CMK (cell line): ENCODE measurements around the genes MTMR14 and CPNE9.

DNA sequence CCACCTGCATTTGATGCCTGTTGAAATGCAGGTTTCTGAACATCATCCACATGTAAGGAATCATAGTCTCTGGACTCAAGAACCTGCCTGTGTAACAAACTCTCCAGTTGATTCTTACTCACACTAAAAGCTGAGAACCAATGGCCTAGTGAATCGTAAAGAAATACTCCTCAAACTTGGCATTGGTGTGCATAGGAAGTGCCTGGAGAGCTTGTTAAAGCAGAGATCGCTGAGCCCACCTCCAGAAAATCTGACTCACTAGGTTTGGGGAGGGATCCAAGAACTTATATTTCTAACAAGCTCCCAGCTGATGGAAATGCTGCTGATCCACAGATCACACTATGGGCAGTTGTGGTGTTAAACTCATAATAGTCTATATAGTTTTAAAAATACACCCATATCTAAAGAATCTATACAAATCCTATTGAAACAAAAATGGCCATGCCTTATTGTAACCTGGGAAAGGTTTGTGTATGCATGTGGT lies 55.7 kb upstream of the LMCD1 start:
- RRBS = no CpG with 5 or more reads among the region's 2 CpGs

- RRBS = no CpG with 5 or more reads among the region's 7 CpGs
Observed at GRCh38 chr3:8509802-8510402, 8.3 kb downstream of the LMCD1 start.

DNA sequence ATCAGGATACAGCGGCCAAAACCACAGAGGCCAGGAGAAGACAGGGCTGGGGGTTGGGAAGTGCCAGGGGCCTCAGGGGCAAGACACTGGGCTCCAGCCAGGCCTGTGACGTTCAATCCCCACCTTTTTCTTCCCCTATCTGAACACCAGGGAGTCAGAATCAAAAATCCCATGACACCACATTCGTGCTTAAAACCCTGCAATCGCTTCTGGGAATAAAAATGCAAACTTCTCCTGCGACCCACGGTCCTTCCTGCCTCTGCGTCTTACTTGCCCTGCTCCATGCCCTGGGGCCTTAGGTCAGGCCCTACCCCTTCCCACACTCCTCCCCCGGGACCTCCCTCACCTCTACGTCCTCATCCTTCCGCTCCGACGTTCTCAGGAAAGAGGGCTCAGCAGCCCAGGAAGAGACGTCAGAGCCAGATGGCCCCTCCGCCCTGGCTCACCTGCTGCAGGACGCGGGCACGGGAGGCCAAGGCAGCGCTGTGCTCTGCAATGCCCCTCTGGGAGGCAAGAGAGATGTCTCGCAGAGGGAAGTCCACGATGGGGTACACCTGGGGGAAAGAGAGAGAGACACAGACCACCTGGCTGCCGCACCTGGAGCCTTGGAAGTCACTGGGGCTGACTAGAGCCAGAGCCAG lies 21.4 kb downstream of the SSUH2 start:
- RRBS = no CpG with 5 or more reads among the region's 21 CpGs

- RRBS = no CpG with 5 or more reads among the region's 5 CpGs
Observed at GRCh38 chr3:8710091-8710379, 23.6 kb upstream of the CAV3 start.

- RRBS = 83% methylated on average over 13 of the region's 33 CpGs
Observed at GRCh38 chr3:8768651-8769296, 639 bp downstream of the OXTR start.

DNA sequence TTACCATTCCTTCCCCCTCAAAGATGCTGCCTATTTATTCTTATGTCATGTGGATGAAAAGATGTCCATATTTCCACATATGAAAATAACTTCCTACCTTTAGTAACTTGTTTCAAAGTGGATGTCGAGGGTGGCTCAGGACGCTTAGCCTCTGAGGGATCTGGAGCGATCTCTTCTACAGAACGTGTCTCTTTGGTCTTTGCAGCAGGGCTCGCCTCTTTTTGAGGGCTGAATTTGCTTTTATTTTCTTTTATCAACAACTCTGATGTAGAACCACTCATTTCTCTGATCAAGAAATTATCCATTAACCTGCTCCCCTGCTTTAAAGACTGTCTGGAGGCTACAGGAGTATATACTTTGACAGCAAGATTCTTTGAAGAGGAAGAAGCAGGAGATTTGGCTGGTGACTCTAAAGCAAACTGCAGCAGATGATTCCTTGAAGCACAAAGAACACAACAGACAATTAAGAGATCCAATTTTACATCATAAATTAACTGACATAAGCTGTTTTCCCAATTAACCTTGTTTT lies 21.8 kb downstream of the RAD18 start:
- RRBS = no CpG with 5 or more reads among the region's 5 CpGs

- RRBS = no CpG with 5 or more reads among the region's 3 CpGs
Observed at GRCh38 chr3:8960199-8960440, 3.2 kb downstream of the RAD18 start.

DNA sequence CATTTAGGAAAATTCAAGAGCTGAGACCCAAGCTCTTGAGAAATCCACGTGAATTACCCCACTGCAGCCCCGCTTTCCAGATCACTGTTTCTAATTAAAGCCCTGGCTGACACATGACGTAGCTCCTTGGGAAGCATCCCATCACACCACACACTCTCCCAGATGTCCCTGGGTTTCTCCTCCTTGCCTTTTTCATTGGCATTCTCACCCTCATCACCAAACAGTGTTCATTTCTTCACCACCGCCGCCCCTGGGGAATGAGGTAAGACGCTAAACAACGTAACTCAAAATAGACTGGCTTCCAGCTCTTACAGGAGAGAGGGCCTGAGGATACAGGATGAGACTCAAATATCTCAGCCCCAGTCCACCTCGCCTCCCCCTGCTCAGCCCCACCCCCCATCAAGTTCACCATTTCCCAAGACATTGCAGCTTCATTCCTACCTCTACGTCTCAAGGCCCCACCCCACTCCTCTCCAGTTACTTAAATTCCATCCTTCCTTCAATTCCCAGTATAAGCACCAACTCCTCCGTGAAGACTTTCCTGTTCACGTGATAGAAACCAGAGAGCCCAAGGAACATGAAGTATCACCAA lies 95.3 kb downstream of the SRGAP3 start:
- RRBS = no CpG with 5 or more reads among the region's 11 CpGs

- RRBS = no CpG with 5 or more reads among the region's 7 CpGs
Observed at GRCh38 chr3:9352822-9353711, 9.8 kb upstream of the THUMPD3 start.

- RRBS = no CpG with 5 or more reads among the region's 24 CpGs
Observed at GRCh38 chr3:9395932-9396506, 1.4 kb upstream of the SETD5 start.

DNA sequence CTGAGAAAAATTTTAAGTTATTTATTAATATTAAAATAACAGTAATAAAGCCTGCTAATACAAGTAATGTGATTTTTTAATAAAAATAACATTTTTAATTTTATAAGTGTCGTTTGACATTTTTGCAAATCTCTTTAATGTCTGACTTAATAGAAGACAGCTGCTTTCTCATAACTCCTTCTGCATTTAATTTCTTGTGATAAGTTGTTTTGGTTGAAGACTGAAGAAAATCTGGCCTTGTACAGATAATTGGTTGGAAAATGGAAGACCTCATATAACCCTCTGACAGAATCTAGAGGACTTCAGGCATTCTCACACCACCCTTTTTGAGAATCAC lies 11.4 kb downstream of the SETD5 start:
- RRBS = no CpG with 5 or more reads among the region's 1 CpG

DNA sequence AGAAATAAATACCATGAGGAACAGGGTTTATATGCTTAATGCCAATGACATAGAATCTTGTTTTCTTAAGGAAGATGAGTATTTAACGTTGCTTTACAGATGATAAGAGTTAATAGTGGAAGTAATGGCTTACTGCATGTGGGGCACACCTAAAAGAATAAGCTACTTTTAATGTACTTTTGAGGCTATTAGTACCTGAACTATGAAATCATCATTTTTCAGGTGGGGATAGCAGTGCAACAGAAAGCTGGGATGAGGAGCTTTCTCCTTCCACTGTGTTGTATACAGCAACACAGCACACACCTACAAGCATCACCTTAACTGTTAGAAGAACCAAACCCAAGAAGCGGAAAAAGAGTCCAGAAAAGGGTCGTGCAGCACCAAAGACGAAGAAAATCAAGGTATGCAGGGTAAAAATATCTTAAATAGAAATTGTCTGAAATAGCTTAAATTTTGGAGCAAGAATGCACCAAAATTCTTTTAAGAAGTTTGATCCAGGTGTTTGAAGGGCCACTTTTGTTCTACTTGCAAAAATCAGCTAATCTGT lies 38.2 kb downstream of the SETD5 start:
- RRBS = no CpG with 5 or more reads among the region's 4 CpGs

- RRBS = no CpG with 5 or more reads among the region's 4 CpGs
Observed at GRCh38 chr3:9470073-9470544, 72.7 kb downstream of the SETD5 start.

- RRBS = 1% methylated on average over 32 of the region's 51 CpGs
Observed at GRCh38 chr3:9649107-9649815, at the start of gene MTMR14. Gene MTMR14 (plus strand): TSS chr3:9649505.

DNA sequence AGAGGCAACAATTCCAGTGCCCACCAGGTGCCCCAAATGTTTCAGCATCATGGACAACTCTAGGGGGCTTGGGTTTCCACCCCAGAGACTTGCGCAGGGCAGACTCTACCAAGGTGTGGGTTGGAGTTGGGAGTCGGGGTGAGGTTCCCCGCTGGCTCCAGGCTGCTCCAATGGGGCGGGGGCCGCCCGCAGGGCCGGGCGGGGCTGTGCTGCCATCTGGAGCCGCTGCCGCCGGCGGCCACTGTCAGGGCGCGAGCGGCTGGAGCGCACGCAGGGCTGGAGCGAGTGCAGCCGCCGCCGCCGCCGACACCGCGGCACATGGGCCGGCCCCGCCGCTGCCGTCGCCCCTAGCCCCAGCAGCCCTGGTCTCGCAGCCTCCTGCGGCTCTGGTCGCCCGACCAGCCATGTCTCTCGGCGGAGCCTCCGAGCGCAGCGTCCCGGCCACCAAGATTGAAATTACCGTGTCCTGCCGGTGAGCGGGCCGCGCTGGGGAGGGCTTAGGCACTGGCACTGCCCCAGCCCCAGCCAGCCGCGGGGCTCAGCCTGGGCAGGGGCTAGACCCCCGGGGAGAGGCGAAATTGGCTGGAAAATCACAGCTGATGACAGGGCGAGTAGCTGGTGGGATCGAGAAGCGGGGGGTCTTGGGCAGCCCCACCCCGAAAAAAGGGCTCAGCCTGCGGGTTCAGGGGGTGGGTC lies at the start of gene CPNE9:
TSS of gene CPNE9 (plus strand) at position 241 of the 696 bp plus-strand sequence.
- RRBS = 93% methylated on average over 7 of the region's 54 CpGs

DNA sequence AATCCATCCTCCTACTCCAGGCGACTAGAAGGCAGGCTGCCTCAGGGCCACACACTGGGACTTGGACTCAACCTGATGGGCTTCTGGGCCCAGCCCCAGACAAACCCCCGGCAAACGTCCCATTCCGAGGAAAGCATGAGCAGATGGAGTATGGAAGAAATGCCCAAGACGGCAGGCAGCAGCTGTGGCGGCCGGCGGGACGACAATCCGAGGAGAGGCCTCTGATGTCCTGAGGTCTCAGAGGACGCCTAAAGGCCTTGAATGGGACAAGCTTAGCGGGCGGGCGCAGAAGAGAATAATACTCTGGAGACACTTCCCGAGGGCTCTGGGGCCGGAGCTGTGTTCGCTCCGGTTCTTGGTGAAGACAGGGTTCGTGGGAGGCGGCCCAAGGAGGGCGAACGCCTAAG lies 497 bp upstream of the OGG1 start:
- RRBS = 43% methylated on average over 6 of the region's 22 CpGs

DNA sequence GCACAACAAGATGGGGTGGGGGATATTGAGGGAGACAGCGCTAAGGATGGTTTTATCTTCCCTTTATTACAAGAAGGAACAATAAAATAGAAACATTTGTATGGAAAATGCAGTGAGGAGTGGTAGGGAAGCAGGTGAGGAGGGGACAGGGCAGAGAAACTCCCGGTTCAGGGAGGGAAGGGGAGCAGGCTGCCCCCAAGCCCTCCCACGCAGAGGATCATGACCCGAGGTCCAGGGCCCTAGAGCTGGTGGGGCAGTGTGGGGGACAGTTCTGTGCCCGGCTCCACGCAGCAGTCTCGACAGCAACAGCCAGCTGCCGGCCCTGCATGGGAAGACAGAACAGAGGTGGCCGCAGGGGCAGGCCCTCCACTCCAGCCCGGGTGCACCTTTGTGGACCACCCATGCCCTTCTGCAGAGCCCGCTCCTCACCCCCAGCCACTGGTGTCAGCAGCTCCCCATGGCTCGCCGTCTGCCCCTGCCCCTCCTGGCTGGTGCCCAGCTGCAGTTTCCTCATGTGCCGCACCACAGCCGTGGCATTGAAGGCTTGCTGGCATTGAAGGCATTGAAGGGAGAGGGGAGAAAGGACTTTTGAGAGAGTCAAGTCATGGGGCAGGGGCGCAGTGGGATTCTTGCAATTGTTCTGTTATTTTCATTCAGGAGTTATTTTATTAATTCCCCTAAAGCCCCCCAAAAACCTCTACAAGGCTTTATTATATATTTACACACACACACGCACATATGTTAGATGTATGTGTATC lies 7.7 kb downstream of the OGG1 start:
- RRBS = 97% methylated on average over 7 of the region's 17 CpGs

- RRBS = no CpG with 5 or more reads among the region's 18 CpGs
Observed at GRCh38 chr3:9786997-9788113, 4.9 kb downstream of the TADA3 start.

DNA sequence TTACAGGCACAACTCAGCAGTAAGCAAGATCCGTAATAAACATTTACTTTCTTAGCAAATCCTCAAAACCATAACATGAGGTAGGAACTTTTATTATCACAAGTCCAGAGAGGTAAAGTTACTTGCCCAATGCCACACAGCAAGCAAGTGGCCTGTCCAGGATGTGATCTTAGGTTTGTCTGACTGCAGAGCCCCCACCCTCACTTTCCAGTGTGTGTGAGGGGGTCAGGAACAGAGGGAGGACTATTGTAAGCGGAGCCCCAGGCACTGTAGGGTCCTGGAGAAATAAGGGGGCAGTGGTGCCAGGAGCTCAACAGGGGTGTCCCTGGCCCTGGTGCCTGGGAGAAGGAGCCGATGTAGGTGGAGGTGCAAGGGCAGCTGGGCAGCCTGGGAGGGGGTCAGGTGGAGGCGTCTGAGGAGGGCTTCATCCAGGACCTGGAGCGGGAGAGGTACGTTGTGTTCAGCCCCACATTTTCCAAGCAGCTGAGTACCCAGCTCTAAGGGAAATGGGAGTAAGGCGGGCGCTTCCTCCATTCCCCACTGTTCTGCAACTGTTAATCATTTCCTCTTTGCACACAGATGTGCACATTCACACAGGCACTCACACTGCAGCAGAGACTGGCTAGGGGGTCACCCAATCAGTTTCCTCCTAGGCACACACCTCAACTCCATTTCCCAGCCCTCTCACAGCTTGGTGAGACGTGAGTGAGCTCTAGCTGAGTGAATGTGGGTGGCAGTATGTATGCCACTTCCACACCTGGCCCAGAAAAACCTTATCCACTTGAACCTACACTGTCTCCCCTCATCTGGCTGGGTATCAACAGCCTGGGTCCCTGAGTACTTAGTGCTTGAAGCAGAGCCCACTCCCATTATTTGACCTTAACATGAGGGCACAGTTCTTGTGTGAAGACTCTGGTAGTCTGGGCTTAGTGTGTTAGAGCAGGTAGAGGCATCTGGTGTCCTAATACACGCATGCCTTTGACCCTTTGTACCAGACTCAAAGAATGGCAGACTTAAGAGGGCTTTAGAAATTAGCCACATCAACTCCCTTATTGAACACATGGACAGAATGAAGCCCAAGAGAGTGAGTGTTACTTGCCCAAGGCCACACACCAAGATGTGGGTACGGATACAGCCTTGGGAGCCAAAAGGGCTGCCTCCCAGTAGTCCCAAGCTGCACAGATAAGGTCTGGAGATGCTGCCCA lies 5.6 kb downstream of the RPUSD3 start:
- RRBS = no CpG with 5 or more reads among the region's 11 CpGs

DNA sequence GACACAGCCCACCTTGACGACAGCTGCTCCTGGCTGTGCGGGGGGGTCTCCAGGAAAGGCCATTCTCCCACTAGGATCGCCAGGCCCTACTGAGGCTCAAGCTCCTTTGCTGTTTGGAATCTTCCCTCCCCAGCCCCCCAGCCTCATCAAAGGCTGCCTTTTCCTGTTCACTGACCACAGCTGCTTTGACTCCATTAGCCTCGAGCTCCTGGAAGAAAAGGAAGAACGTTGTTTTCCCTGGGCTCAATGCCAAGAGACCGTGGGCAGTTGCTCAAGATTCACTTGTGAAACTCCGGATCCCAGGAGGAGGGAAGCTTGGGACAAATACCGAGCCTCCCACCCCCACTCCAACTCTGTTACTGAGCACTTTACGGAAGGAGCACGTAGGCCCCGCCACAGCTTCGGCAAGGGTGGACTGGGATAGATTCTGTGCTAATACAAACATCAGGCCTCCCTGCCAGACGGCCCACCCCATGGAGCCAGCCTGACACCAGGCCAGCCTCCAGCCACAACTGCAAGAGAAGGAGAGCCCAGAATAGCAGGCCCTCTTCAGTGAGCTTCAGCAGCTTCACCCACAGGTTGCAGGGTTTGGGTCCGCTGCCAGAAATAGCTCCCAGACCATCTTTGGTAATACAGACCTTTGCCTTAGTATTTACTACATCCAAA lies 10.8 kb upstream of the FANCD2 start:
- RRBS = no CpG with 5 or more reads among the region's 14 CpGs